NB4 (cell line): ENCODE measurements around the gene BIRC2.

- RRBS: no CpG with 5 or more reads among the region's 5 CpGs
Observed at GRCh38 chr11:101122910-101123635, 6.5 kb downstream of the PGR start.

DNA sequence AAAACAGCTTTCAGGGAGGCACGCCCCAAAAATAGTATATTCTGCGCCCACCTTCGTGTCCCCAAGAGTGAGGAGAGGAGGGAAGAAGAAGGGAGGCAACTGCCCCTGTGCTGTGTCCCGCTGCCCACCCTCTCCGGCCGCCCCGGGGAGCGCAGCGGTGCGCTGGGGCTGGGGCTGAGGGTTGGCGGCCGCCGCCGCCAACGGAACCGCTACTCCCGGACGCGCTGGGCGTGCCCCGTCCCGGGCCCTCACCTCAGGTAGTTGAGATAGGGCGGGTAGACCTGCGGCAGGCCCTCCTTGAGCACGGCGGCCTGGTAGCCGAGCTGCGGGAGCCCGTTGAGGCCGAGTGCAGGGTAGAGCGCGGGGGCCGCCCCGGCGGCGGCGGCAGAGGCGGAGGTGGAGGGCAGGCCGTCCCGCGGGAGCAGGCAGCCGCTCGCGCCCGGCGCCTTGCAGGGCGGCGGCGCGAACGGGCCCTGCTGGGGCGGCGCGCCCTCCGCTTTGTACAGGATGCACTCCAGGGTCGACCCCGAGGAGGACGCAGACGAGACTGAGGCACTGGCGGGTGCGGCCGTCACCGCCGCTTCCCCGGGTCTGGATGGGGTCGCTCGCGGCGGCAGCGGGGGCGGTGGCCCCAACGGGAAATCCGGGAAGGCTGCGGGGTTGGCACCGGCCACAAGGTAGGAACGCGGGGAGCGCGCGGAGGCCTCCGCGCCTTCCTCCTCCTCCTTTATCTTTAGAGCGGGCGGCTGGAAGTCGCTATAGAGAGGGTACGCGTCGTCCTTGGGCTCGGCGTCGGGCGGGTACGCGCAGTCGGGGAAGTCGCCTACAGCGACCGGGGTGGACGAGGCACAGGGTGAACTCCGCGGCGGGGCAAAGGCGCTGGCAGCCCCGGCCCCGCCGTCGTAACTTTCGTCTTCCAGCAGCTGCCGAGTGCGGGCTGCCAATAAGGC, 2.2 kb downstream of the PGR start:
- RRBS: 89% methylated on average over 35 of the region's 110 CpGs

- RRBS: no CpG with 5 or more reads among the region's 4 CpGs
Observed at GRCh38 chr11:101915790-101916109, 572 bp downstream of the ANGPTL5 start.

DNA sequence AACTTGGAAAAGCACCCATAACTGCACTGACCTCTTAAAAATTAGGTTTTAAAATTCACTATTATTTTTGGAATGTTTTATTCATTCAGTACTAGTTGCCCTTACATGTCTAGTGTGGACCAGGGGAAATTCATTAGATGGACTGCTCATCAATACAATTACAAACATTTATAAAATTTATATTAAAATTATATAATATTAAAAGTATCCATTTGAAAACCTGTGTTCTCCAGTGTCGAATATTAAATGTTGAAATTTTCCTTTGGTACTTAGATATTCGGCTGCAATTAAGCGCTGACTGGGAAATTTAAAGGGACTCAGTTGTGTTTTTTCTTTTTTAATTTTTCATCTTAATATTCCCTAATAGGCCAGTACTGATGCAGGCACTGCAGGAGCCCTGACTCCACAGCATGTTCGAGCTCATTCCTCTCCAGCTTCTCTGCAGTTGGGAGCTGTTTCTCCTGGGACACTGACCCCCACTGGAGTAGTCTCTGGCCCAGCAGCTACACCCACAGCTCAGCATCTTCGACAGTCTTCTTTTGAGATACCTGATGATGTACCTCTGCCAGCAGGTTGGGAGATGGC, 3.6 kb downstream of the YAP1 start:
- RRBS: no CpG with 5 or more reads among the region's 5 CpGs

- RRBS: no CpG with 5 or more reads among the region's 11 CpGs
Observed at GRCh38 chr11:102186938-102187849, 76.9 kb downstream of the YAP1 start.

DNA sequence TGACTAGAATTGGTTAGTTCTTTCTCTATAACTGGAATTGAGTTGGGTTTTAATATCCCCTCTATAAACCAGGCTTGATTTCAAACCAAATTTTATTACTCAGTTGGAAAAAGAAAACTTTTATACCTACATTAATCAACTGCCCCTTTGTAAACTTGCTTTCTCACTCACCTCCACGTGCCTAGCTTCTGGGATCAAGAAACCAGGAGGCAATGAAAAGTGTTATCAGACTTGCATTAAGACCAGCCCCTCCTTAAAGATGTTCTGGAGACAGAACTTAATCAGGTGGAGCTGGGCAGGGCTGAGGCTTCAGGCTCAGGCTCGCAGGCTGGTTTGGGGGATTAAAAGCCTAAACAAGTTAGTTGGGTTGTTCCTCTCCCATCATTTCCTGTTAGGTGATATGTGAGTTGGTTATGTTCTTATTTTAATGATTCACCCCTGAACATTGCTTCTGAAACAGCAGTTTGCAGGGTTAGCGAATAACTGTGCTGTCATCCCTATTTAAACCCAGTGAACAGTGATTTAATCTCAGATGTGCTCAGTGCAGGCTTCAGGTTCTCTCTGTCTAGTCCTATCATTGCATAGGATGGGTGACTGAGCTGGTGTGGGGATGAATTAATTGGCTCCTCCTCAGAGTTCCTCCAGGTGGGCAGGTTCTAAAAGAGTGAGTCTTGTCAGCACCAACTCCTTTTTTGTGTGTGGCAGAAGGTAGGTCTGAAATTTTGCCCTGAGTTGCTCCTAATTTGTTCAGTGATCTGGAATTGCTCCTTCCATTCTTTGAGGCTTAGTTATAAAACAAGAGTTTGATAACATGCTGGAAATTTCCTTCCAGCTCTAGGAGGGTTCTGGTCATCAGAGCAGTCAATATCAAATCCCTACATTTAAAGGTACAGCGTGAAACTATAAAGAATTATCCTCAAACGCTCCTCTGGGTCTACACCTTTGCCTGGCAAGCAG, 47.3 kb upstream of the BIRC3 start:
- RRBS: no CpG with 5 or more reads among the region's 5 CpGs

DNA sequence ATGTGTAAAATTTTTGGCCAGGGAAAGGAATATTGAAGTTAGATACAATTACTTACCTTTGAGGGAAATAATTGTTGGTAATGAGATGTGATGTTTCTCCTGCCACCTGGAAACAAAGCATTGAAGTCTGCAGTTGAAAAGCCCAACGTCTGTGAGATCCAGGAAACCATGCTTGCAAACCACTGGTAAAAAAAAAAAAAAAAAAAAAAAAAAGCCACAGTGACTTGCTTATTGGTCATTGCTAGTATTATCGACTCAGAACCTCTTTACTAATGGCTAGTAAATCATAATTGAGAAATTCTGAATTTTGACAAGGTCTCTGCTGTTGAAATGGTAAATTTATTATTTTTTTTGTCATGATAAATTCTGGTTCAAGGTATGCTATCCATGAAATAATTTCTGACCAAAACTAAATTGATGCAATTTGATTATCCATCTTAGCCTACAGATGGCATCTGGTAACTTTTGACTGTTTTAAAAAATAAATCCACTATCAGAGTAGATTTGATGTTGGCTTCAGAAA, 5.4 kb downstream of the BIRC3 start:
- RRBS: no CpG with 5 or more reads among the region's 2 CpGs

DNA sequence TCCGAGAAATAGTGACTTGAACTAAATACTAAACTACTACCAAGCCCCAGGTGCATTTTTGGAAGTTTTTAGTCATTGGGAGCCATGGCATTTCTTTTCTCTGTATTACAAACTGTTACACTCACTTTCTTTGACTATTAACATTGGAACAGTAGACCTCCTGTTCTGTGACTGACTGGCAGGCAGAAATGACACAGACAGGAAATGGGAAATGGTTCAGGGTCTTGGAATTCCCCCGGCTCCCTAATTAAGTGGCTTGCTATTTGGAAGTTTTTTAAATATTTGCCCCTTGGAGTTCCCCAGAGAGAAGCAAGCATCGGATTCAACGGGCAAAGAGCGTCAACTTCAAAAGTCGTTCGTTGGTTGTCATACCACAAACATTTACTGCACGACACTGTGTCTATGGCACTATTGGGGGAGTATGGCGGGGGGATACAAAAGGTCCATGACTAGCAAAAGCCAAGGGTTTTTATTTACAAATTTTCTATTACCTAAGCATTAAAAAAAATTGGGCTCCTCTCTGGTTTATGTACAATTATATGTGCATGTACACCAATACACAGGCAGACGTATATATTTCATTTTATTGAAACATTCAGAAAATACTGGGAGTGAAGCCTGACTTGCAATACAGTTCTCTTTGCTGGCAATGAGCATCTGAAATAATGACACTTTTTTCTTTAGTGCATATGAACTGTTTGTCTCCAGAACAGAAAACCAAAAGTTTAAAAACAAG, 994 bp upstream of the BIRC2 start:
- RRBS: no CpG with 5 or more reads among the region's 10 CpGs

GRCh38 chr11:102346588-102347521, at the start of gene BIRC2:
Gene BIRC2, plus strand, starts transcription at chr11:102347214.
- RRBS: 1% methylated on average over 34 of the region's 89 CpGs

GRCh38 chr11:102347522-102348598, 846 bp downstream of the BIRC2 start:
- RRBS: 0% methylated on average over 2 of the region's 28 CpGs

DNA sequence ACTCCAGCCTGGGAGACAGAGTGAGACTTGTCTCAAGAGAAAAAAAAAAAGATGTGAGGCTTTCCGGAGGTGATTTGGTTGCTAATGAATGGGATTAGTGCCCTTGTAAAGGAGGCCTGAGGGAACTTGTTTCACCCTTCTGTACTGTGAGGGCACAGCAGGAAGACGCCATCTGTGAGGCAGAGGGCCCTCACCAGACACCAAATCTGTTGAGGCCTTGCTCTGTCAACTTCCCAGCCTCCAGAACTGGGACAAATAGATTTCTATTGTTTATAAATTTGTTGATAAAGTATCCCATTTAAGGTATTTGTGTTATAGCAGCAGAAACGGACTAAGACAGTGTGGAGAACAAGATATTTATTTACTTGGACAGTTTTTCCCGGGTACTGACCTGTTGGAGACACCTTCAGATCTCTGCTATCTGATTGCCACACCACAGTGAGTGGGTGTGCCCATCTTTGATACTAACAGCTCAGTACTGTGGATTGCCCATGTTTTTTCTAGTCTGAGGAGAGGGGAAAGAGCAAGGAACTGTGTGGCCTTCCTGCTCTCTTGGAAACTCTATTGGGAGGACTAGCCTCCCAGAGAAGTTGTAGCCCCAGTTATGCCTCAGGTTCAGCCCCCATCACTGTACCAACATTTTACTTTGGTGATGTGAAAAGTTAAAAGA, 2.2 kb upstream of the TMEM123 start:
- RRBS: no CpG with 5 or more reads among the region's 4 CpGs

- RRBS: no CpG with 5 or more reads among the region's 10 CpGs
Observed at GRCh38 chr11:102552314-102553019, 21.9 kb upstream of the MMP7 start.

- RRBS: no CpG with 5 or more reads among the region's 7 CpGs
Observed at GRCh38 chr11:102607041-102607617, 18.0 kb downstream of the MMP20 start.

DNA sequence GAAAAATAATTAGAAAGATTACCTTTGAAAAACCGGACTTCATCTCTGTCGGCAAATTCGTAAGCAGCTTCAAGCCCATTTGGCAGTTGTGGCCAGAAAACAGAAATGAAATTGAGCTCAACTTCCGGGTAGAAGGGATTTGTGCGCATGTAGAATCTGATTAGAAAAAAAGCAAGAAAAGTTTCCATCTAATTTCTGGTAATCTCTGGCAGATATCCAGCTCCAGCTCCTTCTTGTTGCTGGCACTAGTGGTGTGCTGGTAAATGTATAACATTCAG, 5.4 kb downstream of the MMP1 start:
- RRBS: 80% methylated on average over 4 of the region's 5 CpGs

DNA sequence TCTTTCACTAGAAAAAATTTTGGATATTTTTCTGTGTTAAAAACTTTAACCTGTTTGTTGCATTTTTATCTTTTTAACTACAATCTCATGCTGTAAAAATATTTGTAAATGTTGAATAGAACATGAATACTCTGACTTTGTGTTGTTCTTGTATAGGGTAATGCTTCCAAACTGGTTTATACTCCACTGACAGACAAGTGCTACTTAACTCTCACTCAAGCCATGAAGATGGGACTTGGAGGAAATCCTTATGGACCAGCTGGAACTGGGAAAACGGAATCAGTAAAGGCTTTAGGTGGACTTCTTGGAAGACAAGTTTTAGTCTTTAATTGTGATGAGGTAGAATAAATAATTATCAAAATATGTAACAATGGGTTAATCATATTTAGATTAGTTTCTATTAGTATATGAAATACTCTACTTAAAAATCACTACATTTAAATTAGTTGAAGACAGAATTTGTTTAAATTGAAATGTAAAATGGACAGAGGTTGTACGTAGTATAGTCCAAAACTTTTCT, 60.8 kb downstream of the DYNC2H1 start:
- RRBS: no CpG with 5 or more reads among the region's 2 CpGs

DNA sequence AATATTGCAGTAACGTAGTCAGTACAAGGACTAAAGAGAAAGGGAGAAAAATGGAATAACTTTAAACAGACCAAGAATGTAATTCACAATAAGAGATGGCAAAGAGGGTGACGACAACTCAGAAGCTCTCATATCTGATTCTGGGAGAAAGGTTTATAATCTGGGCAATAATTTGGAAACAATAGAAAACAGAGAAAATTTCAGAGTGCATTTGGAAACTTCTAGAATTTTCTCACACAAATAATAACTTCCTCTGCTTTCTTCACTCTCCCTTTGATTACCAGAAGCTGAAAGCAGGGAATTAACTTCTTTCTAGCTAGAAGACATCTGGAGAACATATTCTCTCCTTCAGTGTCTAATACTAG, 50.8 kb downstream of the CASP4 start:
- RRBS: no CpG with 5 or more reads among the region's 2 CpGs

DNA sequence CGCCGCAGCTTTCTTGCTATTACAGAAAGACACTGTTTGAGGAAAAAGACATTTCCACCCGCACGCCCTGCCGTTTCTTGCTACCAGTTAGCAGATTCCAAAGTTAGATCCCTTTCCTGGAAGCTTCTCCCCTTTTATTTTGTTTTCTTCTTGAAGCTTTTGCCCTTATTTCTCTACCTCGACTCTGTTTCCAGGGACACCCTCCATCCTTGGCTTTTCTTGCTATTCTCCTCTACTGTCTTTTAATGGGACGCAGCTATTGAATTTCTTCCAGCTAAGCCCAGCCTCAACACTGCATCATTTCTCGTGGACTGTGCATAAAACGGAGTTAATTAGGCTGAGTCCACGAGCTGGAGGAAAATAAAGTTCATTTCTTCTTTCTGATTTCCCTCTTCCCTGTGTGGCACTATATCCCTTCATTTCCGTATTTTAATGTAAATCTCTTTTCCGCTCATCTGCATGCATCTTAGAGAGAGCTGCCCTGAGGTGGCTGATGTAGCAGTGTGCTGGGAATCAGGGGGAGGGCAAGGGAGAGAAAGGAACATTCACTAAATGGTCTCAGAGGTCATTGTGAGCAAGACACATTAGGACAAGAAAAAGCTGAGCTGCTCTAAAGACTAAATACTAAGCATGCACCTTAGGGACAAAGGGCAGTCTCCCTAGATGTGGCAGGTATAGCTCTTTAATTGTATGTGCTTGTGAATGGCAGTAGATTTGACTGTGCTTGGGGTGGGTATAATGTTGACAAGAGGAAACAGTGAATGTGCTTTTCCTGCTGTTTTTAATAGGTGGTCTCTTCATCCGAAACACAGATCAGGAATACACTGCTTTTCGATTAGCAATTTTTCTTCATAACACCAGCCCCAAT, 1.8 kb downstream of the GRIA4 start:
- RRBS: no CpG with 5 or more reads among the region's 14 CpGs

- RRBS: 91% methylated on average over 5 of the region's 19 CpGs
Observed at GRCh38 chr11:105960159-105960907, 61.7 kb downstream of the MSANTD4 start.

DNA sequence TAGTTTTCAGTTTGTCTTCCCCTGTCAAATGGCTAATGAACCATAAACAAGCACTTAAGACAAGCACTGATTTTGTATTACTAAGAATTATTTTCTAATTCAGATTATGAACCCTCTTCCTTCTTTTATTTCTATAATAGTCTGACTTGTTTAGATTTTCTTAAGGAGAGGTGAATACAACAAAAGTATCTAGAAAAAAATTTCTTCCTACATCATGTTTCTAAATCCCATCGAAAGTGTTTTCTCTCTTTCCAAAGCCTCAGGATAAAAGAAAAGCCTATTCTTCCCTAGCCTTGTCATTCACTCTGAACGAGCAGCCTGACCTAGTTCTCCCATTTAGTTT, 209.0 kb upstream of the GUCY1A2 start:
- RRBS: no CpG with 5 or more reads among the region's 2 CpGs